Metanephros (tissue), 2 donors: ENCODE measurements around the genes ST7 and TAS2R16.

DNA sequence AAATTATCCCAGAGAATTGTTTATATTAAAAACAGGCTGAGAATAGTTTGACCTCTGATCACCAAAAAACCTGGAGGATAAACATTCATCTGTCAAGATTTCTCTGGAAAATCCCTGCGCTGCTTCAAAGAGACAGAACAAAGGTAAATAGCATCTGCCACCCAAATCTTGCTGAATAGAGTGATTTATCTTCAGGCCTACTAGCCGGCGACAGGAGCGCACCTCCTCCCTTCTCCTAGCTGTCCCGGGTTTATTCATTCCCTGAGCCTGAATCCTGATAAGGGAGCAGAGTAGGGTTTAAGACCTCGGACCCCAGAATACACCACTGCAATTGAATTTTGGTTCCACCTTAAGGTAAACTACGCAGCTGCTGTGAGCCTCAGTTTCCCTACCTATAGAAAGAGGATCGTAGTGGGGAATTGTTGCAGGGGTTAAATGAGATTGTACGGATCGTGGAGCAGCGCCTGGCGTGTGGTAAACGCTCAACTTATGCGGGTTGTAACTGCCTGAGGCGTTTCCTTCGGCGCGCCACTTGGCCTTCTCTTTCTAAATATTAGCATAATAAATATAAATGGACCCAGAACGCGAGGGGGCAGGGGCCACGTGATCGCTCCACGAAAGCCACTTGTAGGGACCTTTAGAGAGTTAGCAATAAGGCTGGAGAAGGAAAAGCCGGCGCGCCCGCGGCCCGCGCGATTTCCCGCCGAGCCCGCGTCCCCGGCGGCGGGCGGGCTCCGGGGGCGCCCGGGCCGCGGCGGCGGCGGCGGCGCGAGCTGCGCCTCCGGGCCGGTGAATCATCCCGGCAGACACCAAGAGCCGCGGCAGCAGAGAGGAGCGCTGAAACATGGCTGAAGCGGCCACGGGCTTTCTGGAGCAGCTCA is at the start of gene ST7:
Gene ST7 (plus strand): TSS at position 805 of the 881 bp plus-strand sequence.
- RAMPAGE, long total RNA, result no peak

DNA sequence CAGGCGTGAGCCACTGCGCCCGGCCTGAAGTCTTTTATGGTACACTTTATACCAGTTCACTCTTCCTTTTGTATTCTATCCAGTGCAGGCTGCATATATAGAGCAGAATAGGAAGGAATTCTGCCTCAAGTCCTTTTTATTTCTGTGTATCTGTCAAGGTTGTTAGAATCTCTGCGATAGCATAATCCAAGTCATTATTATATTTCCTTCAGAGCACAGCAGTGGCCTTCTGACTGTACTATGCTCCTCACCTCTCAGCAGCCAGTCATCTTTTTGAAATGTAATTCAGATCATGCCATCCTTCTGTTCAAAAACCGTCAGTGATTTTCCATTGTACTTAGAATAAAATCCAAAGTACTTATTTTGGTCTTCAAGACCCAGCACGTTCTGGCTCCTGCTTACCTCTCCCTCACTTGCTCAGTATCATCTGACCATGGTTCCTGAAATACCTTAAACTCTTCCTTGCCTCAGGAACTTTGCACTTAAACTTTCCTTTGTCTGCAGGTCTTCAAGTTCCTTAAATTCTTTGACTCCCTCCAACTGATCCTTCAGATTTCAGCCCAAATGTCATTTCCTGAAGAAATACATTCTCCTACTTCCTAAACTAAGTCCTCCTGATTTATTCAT is 112.3 kb downstream of the ST7 start:
- RAMPAGE, long total RNA, result no peak

GRCh38 chr7:117072538-117073211 is 119.4 kb downstream of the ST7 start:
- RAMPAGE, long total RNA, result no peak

- RAMPAGE, long total RNA, result no peak
Measured at GRCh38 chr7:117129368-117129859, 176.1 kb downstream of the ST7 start.

DNA sequence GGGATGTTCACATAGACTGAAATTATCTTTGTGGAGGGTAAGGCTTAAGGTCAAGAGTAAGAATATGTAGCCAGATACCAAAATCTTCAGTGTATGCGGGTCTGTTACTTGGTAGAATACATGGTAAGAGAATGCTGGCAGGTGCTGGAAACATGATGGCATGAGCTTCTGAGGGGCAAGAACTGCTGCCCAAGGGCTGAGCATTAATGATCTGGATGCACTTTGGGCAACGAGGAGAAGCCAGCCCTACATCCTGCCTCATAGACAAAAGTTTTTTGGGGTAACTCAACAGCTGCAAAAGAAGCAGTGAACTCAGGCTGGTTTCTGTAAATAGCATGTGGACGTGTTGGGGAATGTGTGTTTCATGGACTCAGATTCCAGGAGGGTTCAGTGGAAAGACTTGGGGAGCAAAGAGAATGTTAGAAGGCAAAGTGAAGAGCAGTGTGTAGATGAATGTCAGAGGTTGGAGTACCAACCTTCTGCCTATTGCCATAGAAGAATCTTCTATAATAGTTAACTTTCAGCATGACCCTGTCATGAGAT is 165.8 kb downstream of the WNT2 start:
- RAMPAGE, long total RNA, result no peak

- RAMPAGE, long total RNA, result no peak
Measured at GRCh38 chr7:117382009-117382321, 45.3 kb downstream of the ASZ1 start.

DNA sequence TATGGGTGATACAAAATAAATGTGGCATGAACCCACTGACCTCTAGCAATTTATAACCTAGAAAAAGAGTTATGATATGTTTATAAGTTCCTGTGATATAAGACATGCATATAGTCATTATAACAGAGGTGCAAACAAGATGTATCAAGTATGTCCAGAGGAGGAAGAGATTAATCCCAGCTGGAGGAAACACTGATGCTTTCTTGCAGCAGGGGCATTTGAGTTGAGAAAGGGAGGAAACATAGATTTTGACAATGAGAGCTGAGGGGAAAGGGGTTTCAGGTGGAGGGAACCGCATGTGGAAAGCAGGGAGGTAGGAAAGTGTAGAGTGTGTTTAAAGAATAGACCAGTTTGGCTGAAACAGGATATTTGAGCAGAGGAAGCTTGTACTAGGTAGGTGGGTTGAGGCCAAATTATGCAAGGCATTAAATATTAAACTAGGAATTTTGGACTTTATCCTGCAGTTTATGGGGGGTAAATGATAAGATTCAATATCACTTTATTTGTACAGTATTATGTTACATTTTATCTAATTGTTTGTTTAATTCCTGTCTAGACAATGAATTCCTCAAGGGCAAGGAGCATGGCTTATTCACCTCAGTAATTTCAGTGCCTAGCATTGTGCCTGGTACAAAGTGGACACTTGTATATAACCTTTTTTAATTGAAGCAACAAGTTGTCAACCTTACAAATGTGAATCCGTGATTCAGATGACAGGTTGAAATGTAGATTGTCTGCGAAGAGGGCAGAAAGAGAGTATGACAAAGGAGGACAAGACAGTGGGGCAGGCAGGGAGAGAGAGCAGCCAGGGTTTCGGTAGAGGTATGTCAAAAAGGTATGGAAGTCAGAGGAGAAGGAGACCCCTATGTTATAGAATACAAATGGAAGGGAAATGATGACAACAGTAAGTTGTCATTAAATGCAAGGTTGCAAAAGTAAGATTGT is 125.9 kb downstream of the CFTR start:
- RAMPAGE, long total RNA, result no peak

GRCh38 chr7:117872538-117872863 is 740 bp downstream of the CTTNBP2 start:
- RAMPAGE, long total RNA, result no peak

DNA sequence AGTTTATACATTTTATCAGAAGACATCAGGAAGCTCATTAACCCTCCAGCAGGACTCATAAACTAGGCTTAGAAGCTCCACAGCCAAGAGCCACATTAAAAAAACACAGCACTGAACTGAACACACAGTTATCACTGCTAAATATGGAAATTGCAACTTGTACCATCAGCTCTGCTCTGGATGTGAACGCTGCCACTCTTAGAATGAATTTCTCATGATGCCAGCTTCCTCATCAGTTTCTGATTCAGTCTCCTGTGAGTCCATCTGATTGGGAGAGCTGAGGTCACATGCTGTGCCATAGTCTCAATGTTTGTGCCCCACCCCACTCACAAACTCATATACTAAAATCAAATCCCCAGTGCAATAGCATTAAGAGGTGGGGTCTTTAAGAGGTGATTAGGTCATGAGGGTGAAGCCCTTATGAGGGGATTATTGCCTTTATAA is 17.1 kb upstream of the ING3 start:
- RAMPAGE, long total RNA, result no peak

- RAMPAGE, long total RNA, result no peak
Measured at GRCh38 chr7:121004221-121004639, 15.7 kb downstream of the CPED1 start.

DNA sequence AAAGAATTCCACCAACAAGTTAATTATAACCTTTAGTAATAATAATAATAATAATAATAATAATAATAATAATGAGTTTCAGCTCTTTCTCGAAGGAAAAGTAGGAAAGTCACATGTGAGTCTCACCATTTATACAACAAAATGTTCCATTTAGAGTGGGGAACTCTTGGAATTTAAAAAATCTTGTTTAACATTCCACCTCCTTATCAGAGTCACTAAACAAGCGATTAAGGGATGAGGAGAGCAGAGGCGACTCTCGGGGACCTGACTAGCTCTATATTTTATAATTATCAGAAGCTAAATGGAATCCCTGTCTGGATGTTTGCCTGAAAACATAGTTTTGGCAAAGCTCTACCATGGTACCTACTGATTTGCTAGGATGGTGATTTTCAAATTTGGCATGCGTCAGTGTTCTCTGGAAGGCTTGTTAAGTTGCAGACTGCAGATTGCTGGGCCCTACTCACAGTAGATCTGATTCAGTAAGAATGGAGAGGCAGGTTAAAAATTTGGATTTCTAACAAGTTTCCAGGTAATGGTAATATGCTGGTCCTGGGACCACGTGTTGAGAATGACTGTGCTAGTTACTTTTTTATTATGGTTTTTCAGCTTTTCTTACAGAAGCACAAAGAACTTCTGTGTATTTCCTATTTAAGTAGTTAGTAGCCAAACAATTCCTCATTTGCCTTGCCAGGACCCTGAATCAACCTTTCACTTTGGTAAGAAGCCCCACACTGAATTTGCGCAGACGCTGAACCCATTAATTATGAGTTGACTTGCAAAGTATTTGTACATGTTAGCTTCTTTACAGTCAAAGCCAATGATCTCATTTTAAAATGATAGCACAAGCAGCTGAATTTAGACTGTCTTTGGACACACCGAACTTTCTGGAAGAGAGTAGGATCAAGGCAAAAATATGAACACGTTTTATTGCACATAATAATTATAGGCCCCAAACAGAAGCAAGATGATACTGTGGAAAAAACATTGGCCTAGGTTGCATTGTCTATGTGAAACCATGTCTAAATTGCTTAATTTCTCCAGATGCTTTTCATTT is 39.5 kb downstream of the CPED1 start:
- RAMPAGE, long total RNA, result no peak

DNA sequence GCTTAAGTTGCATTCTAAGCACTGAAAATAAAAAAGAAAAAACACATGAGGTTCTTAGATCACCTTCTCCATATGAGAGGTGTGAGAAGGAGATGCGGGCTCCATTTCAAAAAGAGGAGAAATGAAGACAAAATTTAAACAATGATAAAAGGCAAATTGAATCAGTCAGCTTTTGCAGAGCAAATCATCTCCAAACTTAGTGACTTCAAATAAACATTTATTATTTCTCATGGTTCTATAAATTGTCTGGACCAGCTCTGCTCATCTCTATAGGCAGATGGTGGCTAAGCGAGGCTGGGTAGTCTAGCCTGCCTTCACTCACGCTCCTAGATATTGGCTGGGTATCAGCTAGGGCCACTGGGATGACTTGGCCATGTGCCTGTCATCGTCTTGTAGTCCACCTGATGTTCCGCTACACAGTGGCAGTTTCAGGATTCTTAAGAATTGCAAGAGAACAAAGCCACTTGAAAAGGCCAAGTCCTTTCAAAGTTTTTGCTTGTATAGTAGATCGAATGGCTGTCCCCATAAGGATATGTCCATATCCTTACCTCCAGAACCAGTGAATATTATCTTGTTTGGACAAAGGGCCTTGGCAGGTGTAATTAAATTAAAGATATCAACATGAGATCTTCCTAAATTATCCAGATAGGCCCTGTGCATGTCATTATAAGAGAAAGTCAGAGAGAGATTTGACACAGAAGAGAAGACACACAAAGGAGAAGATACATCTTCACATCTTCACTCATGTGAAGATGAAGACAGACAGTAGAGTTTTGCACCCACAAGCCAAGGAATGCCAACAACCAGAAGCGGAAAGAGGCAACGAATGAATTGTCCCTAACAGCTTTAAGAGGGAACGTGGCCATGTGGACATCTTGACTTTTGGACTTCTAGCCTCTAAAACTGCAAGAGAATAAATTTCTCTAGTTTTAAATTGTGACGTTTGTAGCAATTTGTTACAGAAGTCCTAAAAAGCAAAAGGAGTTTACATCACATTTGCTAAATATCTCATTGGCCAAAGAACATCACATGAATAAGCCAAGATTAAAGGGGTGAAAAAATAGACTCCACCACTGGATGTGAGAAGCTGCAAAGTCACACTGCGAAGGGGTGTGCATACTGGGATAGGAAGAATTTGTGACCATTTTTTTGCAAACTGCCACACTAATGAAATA is 123.6 kb downstream of the CPED1 start:
- RAMPAGE, long total RNA, result no peak

DNA sequence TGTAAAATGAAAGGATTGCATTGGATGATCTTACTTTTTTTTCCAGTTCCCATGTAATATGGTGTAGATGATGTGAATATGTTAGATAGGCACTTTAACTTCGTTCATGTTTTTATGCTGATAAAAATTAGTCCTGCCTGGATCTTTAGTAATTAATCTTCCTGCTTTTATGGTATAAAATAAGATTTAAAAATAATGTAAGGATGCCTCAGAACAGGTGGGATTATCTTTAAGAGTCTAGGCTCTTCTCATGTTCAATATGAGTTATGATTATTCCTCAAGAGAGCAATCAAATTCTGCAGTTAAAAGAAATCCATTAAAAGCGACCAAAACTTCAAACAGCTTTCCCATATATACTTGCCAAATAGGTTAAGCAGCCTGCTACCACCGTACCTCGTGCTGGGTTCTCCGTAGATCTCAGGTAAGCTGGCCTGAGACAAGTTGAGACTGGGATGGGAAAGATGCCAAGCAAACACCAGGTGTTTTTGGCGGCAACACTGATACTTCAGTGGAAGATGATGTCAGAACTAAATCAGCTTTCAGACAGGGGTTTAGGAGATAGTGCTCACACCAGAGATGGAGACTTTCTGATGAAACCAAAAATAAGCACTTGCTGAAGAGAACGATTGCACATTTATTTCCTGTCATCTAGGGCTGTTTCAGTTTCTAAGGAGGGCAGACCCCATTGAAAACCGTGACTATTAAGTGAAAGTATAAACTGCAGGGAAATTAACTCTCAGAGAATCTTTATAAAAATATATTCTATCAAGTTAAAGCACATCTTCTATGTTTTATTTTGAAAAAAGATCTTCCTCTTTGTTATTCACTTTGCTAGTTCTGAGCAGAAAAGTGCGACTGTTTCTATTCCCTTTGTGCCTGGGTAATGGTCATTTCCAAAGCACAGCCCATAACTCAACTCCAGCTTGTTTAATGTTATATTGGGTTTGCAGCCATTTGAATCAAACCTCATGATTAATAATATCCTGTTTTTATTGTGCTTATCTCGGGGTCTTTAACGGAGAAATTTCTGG is 149.7 kb downstream of the CPED1 start:
- RAMPAGE, long total RNA, result no peak

GRCh38 chr7:121873336-121874435 is 725 bp downstream of the PTPRZ1 start:
- RAMPAGE, long total RNA, result no peak

- RAMPAGE, long total RNA, result no peak
Measured at GRCh38 chr7:122284261-122284586, 20.3 kb downstream of the FEZF1 start.

DNA sequence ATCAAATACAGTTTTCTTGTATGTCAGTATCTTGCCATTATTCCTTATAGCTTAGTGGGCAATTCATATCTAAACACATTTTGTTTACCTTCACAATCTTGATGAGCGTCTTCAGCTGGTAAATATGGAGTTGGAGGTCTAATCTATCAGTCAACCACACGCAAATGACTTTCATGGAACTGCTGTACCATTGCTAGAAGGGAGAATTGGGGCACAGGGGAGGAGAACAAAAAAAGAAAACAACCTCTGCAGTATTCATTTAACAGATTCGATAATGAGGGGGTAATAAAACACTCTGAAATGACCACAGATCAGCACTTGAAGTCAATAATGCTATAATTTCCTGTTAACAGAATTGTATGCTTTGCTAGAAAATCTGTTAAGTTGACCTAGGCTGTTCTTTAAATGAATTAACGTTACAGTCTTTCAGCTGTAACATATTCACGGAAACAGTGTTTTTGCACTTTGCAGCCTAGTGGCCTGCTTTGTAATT is 20.9 kb upstream of the FEZF1 start:
- RAMPAGE, long total RNA, result no peak

DNA sequence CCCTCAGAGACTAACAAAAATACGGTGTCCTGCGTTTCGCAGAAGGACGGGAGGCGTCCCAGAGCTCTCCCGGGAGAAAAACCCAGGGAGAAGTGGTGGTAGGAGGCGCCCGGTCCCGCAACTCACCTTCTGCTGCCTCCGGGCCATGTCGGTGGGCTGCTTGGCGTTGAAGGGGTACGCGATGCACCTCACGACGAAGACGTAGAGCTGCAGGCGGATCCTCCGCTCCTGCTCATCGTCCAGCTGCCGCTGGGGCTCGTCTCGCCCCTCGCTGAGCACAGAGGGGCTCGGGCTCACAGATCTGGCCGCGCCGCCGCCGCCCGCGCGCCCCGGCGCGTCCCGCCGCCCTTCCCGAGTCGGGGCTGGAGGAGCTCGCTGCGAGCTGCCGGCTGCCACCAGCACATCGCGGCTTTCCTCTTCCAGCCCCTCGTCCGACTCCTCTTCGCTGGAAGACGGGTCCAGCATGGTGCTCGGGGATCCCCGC is 345 bp downstream of the CADPS2 start:
- RAMPAGE, long total RNA, result no peak

DNA sequence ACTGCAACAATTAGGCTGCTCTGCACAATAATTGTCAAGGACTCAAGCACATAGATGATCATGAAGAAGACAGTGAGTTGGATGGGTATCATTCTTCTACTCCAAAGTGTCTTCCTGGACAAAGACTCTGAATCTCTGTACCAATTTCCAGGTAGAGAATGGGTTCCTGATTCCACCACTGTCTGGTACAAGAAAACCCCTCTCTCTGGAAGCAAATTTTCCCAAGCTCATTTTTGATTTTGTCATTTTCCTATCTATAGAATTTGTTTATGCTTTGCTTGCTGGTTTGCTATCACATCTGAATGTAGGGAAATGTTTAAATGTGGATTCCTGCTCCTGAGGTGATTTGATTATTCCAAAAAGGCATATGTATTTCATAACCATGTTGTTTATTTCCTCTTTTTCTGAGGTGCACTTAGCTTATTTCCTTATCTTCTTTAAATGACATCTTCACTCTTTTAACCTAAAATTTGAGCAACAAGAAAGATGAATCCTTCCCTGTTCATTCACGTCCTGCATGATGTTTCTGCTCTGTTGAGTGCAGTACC is at the start of gene TAS2R16:
Gene TAS2R16 (minus strand): TSS at position 158 of the 548 bp plus-strand sequence.
- RAMPAGE, long total RNA, result no peak

DNA sequence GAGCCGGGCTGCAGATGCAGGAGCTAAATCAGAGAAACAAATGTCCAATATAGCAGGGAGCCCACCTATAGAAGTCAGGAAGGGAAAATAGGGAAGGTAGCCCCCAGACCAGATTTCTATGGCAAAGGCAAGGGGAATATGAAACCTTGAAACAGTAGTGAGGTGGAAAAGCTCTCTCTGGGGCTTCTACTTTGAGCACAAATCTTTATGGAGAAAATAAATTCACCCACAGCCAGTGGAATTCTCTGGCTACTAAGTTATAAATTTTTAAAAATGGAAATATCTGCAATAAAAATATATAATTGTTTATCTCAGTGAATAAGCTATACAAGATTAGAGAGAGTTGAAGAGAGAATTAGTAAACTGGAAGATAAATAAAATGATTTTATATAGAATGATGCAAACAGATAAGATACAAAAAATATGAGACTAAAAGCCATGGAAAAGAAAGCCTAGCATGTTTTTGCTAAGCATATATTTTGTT is 21.4 kb downstream of the IQUB start:
- RAMPAGE, long total RNA, result no peak

GRCh38 chr7:123598766-123599232 is 2.8 kb upstream of the ASB15 start:
- RAMPAGE, long total RNA, result no peak